Prostate gland (tissue), 2 donors: ENCODE measurements around a stretch of chr2.

DNA sequence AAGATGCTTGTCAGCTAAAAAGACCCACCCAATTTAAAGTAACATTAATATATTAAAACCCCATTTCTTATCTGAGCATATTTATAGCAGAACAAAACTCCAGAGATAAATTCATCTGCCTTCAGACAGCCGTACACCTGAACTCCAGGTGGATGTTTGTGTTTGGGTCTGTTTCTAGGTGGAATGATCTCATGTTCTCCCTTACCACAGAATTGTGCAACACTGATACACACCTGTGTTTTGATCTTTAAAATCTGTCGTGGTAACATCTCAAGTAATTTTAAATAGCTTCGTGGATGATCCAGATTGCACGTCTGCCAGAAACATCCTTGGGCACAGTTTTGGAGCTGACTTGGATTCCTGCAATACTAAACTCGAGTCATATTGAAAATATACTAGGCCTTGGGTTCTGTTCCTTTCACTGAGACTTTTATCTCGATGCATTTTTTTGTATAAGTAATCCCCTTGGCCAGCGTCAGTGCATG, 207.5 kb upstream of the FOSL2 start:
- PRO-cap = no peak
- RAMPAGE, long total RNA, 2 experiments = no peak in any of the 2 experiments

DNA sequence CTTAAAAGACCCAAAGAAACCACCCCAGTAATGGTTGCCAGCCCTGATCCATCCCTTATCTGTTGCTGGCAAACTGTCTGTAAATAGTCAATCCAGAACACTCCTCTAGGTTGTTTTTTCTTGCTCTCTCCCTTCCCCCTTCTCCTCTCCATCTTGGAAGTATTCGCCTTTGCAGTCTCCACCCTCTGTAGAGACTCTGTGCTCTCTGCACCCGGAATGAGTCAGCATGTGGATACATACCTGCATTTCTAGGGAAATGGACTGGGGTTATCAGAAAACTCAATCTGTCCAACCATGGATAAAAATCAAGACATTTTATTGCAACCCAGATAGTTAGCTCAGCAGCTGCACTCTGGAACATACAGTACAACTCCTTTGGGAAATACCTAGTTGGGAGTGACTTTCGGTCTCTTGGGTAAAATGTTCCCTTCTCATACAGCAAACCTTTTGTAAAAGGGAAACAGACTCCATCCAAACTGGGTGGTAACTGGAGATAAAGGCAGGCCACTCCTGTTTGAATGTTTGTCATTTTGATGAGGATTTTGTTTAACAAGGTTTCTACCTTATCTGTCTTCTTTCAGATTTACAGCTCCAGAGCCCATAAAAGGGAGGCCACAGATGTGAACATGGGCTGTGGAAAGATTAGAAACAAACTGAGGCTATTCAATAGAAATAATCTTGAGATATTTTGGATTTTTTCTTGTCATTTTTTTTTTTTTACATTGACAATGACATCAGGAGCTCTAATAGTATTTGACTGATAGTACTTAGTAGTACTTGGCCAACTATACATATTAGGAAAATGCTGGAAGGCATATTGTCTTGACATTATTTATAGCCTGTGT, 123.3 kb upstream of the FOSL2 start:
- PRO-cap = unidirectional peak, minus-strand start at position 218 of the sequence
- RAMPAGE, long total RNA, 2 experiments = no peak in any of the 2 experiments

DNA sequence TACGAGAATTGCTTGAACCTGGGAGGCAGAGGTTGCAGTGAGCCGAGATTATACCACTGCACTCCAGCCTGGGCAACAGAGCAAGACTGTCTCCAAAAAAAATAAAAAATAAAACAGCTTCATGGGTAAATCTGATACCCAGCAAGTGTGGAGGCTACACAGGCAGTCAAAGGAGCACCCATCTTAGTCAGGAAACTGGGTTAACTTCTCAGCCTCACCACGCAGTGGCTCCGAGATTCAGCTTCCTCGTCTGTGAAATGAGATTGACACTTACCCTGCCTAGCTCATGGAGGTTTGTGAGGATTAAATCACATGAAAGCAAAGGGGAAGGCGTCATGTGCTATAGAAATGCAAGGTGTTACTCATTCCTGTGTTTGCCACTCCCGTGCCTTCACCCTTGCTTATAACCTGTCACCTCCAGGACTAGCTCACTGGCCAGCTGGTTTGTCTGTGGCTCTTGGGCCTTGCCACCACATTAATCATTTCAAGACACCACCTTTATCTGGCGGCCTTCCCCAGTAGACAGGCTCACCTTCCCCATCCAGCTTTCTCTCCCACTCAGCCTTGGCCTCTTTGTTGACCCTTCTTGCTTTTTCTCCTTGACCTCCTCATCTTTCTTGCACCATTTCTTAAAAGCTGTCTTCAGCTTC, 118.9 kb upstream of the FOSL2 start:
- PRO-cap = no peak
- RAMPAGE, long total RNA, 2 experiments = no peak in any of the 2 experiments

GRCh38 chr2:28338137-28338697, 54.4 kb upstream of the FOSL2 start:
- PRO-cap = no peak
- RAMPAGE, long total RNA, 2 experiments = no peak in any of the 2 experiments

- PRO-cap = bidirectional peak, plus-strand start at chr2:28342722, minus-strand start at chr2:28342713; bidirectional peak, plus-strand start at chr2:28342861, minus-strand start at chr2:28342898
- RAMPAGE, long total RNA, 2 experiments = no peak in any of the 2 experiments
Observed at GRCh38 chr2:28342180-28343429, 50.1 kb upstream of the FOSL2 start.

DNA sequence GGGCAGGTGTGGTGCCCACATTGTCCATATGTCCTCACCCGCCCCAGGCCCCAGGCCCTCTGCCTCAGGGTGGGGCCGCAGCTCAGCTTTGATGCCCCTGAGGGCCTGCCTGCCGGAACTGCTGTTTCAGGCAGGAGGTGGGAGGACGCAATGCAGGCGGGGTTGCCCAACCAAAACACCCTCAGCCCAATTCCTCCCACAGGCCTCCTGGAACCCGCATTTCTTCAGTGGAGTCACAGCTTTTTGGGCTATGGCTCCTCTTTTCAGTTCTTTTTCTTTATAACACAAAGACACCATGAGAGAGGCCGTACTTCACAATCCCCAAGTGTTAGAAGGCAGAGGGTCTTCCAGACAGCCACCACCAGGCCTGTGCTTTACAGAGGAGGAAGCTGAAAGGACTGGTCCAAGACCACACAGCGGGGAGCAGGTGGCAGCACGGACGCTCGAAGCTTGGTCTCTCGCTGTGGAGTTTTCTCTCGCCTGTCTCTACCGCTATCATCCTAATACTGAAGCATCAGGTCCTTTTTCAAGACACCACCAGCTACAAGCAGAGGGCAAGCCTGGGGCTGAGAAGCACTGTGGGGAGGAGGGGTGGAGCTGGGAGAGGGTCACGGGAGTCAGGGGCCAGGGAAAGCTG, 32.1 kb upstream of the FOSL2 start:
- PRO-cap = no peak
- RAMPAGE, long total RNA, 2 experiments = no peak in any of the 2 experiments

DNA sequence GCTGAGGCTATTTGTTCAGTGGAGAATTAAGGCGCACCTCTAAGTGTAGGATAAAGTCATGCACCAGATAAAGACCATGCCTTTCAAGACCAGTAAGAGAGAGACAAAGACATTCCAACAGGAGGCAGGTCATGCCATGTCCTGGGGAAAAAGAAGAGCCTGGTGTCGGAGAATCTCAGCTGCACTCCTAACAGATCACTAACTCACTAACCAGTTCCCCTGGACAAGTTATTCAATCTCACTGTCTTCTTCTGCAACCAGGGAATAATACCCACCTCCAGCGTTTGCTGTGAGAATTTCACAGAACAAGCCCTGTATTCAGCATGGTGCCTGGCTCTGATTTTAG, 3.1 kb upstream of the FOSL2 start:
- PRO-cap = no peak
- RAMPAGE, long total RNA, 2 experiments = no peak in any of the 2 experiments

- PRO-cap = bidirectional peak, plus-strand start at chr2:28391822, minus-strand start at chr2:28391730
- RAMPAGE, long total RNA, 2 experiments = no peak in any of the 2 experiments
Observed at GRCh38 chr2:28391475-28391975, 1.1 kb upstream of the FOSL2 start.

GRCh38 chr2:28394891-28395166, 2.2 kb downstream of the FOSL2 start:
- PRO-cap = bidirectional peak, plus-strand start at chr2:28395114, minus-strand start at chr2:28394680
- RAMPAGE, long total RNA, 2 experiments = no peak in any of the 2 experiments

- PRO-cap = bidirectional peak, plus-strand start at chr2:28395283, minus-strand start at chr2:28395296; bidirectional peak, plus-strand start at chr2:28395726, minus-strand start at chr2:28395489
- RAMPAGE, long total RNA, 2 experiments = no peak in any of the 2 experiments
Observed at GRCh38 chr2:28395167-28395638, 2.5 kb downstream of the FOSL2 start.

- PRO-cap = no peak
- RAMPAGE, long total RNA, 2 experiments = no peak in any of the 2 experiments
Observed at GRCh38 chr2:28397803-28398129, 5.1 kb downstream of the FOSL2 start.

DNA sequence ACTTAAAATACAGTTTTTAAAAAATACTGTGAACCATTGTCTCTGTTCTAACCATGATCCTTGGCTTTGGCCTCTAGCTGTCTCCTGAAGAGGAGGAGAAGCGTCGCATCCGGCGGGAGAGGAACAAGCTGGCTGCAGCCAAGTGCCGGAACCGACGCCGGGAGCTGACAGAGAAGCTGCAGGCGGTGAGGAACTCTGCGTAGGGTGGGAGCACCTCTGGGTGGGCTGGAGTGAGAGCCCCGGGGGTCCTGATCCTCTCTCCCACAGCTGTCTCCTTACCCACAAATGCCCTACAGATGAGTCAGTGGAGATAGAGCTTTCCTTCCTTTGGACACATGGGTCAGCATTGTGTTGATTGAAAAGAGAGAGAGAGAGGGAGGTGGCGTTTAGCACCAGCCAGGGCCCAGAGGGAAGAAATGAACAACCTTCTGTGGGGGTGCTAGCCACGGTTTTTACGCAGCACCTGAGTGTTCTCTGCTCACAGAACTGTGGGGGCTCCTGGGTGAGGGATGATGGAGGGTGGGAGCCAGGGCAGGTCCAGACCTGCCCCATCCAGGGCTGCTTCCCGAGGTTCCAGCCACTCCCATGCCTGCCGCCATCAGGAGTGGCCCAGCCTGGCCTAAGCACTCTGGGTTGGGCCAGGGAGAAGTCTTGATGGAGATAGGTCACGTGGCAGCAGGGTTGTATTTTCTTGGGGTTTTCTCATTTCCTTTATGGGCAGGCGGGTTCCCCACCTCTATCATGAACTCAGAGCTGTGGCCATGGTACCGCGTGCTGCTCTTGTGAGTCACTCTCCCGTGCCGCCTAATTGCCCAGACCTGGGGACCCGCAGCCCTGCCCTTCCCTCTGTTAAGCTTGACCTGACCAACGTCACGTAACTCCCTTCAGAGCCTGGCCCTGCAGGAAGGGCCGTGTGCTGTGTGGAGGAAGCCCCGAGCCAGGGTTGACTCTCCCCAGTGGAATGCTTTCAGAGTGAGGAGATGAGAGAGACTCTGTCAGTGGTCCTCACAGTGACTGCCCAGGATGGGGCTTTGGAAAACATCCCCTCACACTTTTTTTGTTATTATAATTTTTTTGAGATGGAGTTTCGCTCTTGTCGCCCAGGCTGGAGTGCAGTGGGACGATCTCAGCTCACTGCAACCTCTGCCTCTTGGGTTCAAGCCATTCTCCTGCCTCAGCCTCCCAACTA, 16.4 kb downstream of the FOSL2 start:
- PRO-cap = bidirectional peak, plus-strand start at position 742 of the sequence, minus-strand start at position 597 of the sequence
- RAMPAGE, long total RNA, 2 experiments = no peak in any of the 2 experiments

- PRO-cap = no peak
- RAMPAGE, long total RNA, 2 experiments = no peak in any of the 2 experiments
Observed at GRCh38 chr2:28412909-28413818, 20.5 kb downstream of the FOSL2 start.

GRCh38 chr2:28417026-28417630, 24.5 kb downstream of the FOSL2 start:
- PRO-cap = no peak
- RAMPAGE, long total RNA, 2 experiments = no peak in any of the 2 experiments

GRCh38 chr2:28435570-28436407, 43.1 kb downstream of the FOSL2 start:
- PRO-cap = no peak
- RAMPAGE, long total RNA, 2 experiments = no peak in any of the 2 experiments

- PRO-cap = no peak
- RAMPAGE, long total RNA, 2 experiments = no peak in any of the 2 experiments
Observed at GRCh38 chr2:28471017-28471255, 24.9 kb upstream of the PLB1 start.

GRCh38 chr2:28508037-28508587, 12.3 kb downstream of the PLB1 start:
- PRO-cap = no peak
- RAMPAGE, long total RNA, 2 experiments = no peak in any of the 2 experiments

DNA sequence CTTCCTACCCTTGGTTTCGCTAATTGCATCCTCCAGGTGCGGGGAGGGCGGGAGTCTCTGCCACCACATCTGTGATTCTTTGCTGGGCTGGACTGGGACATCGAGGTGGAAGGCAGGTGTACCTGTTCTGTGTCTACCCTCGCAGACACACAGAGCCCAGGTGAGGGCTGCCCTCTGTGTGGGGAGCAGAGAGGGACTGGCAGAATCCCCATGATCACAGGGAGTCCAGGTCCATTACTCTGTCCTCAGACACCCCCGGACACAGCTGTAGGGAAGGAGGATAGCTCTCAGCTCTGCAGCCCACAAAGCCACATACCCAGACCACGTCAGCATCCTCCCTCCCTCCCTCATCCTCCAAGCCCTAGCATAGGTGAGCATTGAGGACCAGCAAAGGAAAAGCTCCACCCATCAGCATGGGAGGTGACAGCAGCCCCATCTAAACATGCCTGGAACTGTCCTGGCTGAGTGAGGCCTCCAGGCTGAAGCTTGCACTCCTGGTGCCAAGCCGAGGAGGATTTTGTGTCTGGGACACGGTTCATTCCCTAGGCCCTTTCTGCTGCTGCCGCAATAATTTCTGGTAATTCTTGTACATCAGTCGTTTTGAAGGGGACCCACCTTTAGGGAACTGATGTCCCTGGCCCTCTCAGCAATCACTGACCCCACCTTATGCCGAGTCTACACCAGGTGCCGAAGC, 49.9 kb downstream of the PLB1 start:
- PRO-cap = no peak
- RAMPAGE, long total RNA, 2 experiments = no peak in any of the 2 experiments

- PRO-cap = no peak
- RAMPAGE, long total RNA, 2 experiments = no peak in any of the 2 experiments
Observed at GRCh38 chr2:28623814-28623998, 127.8 kb downstream of the PLB1 start.

DNA sequence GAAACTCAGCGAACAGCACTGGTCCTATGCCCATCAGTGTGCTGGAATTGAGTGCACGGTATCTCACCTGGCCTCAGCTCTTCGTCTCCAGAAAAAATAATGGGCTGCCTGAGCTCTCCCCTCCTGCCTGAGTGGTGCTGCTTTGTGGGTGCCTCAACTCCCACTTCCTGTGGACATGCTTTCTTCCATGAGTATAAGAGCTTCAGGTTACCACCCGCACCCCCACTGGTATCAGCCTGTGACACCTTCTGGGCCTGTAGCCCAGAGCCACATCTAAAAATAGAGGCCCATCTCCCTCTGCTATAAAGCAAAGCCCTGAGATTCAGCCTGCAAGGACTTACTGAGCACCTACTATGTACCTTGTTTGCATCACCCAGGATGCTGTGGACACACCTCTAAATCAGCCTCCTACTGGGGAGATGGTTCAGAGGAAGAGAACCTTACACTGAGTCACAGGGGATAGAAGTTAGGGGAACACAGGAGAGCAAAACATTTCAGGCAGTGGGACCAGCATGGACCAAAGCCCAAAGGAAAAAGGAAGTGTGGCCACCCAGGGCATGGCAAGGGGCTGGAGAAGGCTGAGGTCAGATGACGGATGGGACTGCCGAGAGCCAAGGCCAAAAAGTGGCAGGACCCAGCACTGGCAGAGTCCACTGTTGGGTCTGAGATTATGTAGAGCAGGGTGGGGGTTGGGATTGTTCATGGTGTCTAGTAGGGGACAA, 123.8 kb upstream of the PPP1CB start:
- PRO-cap = no peak
- RAMPAGE, long total RNA, 2 experiments = no peak in any of the 2 experiments